Gastroesophageal sphincter (tissue), 4 donors: ENCODE measurements around a stretch of chr3.

DNA sequence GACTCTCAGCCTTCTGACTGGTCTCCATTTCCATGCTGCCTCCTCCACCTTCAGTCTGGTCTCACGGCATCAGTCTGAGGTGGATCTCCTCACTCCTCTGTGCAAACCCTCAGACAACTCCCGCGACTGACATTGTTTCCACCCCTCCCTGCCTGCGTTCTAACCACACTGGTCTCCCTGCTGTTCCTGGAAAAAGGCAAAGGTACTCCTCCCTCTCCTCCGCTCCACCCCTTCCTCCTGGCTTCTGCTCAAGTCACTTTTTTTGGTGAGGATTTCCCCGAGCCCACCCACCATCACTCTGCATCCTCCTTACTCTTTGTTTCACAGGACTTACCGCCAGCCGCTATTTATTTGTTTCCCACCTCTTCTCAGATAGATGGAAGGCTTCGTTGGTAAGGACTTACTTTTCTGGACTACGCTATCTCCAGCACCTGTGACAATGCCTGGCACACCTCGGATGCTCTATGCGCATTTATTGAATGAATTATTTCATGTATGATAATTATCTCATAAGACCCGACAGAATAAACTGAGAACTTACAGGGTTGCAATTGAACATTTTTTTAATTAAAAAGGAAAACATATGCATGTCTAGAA lies 25.6 kb downstream of the PRR23E start:
- PRO-cap: no peak
- RAMPAGE, long total RNA, 4 experiments: no peak in any of the 4 experiments

DNA sequence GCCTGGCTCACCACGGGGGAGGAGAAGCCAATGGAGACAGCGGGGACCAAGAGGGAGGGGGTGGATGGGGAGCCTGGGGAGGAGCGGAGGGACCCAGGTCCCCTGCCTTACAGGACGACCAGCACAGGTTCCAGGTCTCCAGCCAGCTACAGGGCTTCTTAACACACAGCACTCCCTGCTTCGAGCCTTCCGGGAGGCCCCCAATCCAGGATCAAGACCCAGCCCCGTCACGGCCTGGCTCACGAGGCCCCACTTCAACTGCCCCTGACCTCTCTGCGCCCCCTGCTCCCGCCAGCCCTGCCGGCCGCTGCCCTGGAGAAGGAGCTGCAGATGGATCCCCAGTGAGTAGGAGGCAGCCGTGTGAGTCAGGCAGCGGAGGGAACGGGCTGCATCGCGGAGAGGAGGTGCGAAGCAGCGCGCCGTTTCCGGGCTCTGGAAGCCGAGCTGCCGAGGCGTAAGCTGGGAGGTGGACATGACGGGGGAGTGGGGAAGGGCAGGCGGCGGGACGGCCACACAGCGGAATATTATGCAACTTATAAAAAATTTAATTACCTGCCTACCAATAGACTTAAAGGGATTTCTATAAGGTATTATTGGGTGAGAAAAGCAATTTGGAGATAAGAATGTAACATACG lies 133.5 kb downstream of the TPRA1 start:
- PRO-cap: no peak
- RAMPAGE, long total RNA, 4 experiments: no peak in any of the 4 experiments

GRCh38 chr3:127462775-127463130 lies 127.8 kb downstream of the TPRA1 start:
- PRO-cap: no peak
- RAMPAGE, long total RNA, 4 experiments: no peak in any of the 4 experiments

DNA sequence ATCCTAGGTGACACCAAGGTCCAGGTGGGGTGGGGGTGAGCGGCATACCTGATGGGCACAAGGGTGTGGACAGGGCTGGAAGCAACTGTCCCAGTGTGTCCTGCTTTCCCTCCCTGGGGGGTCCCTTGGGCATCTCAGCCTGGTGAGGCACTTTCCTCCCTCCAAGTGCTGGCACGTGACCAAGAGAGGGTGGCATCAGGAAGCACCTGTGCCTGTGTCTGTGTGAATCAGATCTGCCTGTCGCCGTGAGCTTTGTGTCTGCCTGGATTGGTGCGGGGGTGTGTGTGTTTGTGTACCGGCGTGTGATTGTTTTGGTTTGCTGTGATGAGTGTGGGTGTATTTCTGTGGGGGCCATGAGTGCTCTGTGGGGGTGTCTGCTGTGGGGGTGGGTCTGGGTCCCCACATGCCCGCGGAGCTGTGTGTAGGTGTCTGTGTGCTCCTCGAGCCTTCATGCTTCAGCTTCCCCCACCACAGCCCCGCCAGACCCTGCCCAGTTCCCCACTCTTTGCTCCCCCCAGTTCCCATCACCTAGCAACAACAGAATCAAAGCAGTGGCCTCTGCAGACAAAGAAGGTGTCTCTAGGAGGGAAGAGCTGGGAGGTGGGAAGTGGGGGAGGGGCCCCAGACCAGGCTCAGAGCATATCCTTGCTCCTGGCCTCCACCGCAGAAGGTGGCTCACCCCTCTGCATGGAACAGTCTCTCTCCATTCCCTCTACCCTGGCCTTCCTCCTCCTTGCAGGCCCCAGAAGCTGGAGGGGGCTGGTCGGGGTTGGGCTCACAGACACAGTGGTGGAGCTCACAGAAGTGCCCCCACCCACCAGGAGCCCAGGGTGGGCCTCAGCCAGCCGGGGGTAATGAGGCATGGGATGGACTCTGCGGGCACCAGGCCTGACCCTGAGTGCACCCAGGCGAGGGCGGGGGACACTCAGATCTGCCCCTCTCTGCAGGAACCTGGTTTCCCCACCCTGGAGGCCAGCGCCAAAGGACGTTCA lies 53.8 kb downstream of the TPRA1 start:
- PRO-cap: no peak
- RAMPAGE, long total RNA, 4 experiments: no peak in any of the 4 experiments

DNA sequence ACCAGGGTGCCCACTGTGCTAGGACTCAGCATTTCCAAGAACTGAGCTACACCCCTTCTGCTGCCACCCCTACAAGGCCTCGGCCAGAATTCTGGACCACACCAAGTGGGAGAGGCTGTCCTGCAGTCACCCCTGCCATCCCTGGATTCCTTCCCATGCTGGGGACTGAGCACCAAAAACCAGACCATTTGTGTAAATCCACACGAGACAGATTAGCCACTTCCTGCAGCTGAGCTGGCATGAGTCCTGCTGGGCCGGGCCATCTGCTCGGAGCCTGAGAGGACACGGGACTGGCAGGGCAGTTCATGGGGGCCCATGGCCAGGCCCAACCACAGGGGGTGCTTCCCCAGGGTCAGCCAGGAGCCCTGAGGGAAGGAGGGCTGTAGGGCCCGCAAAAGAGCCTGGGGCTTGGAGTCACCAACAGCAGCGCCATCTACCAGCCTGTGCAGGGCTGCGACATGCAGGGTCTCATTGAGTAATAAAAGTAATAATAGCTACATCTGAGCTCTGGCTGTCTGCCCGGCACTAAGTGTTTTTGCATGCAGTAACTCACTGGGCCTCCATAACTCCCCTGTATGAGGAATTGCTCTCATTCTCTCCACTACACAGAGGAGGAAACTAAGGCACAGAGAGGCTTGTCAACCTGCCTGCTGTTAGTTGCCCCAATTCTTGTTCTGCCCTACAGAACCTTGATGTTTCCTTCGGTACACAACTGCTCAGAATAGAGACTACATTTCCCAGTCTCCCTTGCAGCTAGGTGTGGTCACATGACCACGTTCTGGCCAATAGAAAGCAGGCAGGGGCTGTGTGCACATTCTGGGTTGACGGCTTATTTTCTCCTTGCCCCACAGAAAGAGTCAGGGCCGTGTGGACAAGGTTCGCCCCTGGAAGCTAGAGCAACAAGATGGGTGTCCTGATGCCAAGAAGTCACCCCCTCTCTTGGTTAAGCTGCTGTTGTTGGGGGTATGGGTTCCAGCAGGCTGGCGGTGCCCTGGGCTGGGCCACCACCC lies 24.4 kb downstream of the ABTB1 start:
- PRO-cap: unidirectional peak, plus-strand start at position 795 of the sequence
- RAMPAGE, long total RNA, 4 experiments: no peak in any of the 4 experiments

DNA sequence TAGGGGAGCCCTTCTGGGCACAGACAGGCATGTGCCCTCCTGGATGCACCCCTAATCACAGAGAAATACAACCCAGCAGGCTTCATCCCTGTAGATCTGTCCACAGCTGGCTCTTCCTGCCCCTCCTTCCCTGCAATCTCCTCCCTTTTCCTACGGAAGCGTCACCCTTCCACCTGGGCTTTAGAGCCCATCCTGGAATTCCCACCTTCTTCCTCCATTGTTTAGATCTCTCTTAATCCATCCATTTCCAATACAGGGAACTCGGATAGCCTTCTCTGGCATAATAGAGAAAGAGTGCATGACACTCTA lies 27.1 kb downstream of the ABTB1 start:
- PRO-cap: no peak
- RAMPAGE, long total RNA, 4 experiments: no peak in any of the 4 experiments

DNA sequence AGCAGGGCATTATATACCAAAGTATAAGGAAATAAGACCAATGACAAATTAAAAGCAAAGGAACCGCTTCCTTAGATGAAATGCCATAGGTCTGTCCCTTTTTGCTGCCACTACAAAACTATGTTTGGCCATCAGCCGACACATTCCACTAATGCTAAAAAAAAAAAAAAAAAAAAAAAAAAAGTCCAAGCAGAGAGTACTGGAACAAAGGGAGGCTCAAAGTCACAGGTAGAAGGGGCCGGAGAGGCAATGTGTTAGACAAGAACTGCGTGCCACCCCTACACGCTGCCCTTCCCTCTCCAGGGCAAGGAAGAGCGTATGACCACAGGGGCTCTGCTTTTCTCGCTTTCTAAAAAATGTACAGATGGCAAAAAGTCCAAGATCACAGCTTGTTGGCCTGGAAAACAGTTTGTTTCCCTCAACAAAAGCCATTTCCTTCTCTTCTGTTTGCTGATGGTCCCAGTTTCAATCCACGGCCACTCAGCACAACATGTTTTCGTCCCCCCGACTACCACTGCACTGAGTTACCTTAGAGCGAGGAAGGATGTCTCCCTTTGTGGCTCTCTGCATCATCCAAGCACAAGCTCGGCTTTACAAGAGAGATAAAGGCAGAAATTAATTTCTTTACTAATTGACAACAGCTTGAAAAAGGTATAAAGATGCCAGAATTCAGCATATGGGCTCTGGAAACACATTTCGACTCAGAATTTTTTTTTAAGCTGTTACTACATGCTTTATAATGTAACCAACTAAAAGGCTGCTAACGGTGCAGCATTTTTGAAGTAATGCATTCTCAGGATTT lies 70.9 kb downstream of the ABTB1 start:
- PRO-cap: no peak
- RAMPAGE, long total RNA, 4 experiments: no peak in any of the 4 experiments

GRCh38 chr3:127744219-127744964 lies 71.6 kb downstream of the ABTB1 start:
- PRO-cap: no peak
- RAMPAGE, long total RNA, 4 experiments: no peak in any of the 4 experiments

- PRO-cap: no peak
- RAMPAGE, long total RNA, 4 experiments: no peak in any of the 4 experiments
Measured at GRCh38 chr3:127759408-127760026, 62.8 kb downstream of the MGLL start.

GRCh38 chr3:127820538-127821423 lies 1.5 kb downstream of the MGLL start:
- PRO-cap: bidirectional peak, plus-strand start at chr3:127821097, minus-strand start at chr3:127820959
- RAMPAGE, long total RNA, 4 experiments: no peak in any of the 4 experiments

GRCh38 chr3:127911367-127912051 lies 3.5 kb upstream of the KBTBD12 start:
- PRO-cap: no peak
- RAMPAGE, long total RNA, 4 experiments: no peak in any of the 4 experiments

DNA sequence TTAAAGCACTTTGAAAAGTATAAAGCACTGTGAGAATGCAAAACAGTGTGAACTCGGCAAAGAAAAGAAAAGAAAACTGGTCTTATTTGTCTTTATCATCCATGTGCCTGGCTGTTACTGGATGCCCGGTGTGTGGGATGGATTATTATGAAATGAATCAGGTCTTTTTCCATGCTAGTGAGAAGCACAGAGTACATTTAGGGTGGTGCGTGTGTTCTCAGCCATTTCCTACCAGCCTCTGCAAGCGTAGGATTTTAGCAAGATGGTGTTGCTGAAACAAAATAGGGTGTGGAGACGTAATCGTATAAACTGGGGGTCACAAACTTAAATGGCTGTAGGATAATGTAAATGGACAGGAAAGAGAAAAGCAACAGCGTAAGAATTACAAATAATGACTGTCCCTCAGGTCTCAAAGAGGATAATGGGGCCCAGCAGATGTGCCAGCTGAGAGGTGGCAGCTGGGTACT lies 1.1 kb downstream of the KBTBD12 start:
- PRO-cap: no peak
- RAMPAGE, long total RNA, 4 experiments: no peak in any of the 4 experiments

- PRO-cap: no peak
- RAMPAGE, long total RNA, 4 experiments: no peak in any of the 4 experiments
Measured at GRCh38 chr3:128081703-128082493, 29.7 kb downstream of the SEC61A1 start.

- PRO-cap: no peak
- RAMPAGE, long total RNA, 4 experiments: no peak in any of the 4 experiments
Measured at GRCh38 chr3:128323452-128324160, 143.1 kb downstream of the DNAJB8 start.

- PRO-cap: no peak
- RAMPAGE, long total RNA, 4 experiments: no peak in any of the 4 experiments
Measured at GRCh38 chr3:128382181-128382460, 84.6 kb downstream of the DNAJB8 start.

- PRO-cap: no peak
- RAMPAGE, long total RNA, 4 experiments: no peak in any of the 4 experiments
Measured at GRCh38 chr3:128410577-128411388, 55.9 kb downstream of the DNAJB8 start.

GRCh38 chr3:128501933-128502820 lies 9.2 kb upstream of the GATA2 start:
- PRO-cap: no peak
- RAMPAGE, long total RNA, 4 experiments: no peak in any of the 4 experiments

- PRO-cap: no peak
- RAMPAGE, long total RNA, 4 experiments: no peak in any of the 4 experiments
Measured at GRCh38 chr3:128613327-128613684, 37.3 kb downstream of the RPN1 start.

- PRO-cap: no peak
- RAMPAGE, long total RNA, 4 experiments: no peak in any of the 4 experiments
Measured at GRCh38 chr3:128613685-128614170, 36.9 kb downstream of the RPN1 start.

GRCh38 chr3:128619523-128619856 lies 31.1 kb downstream of the RPN1 start:
- PRO-cap: no peak
- RAMPAGE, long total RNA, 4 experiments: no peak in any of the 4 experiments